Karpas-422 (cell line): ENCODE data around the gene TOMM6.

- PRO-cap, result no peak
- RAMPAGE, long total RNA, result no peak
These were observed 24.8 kb downstream of the NFYA start for GRCh38 chr6:41097349-41098288.

DNA sequence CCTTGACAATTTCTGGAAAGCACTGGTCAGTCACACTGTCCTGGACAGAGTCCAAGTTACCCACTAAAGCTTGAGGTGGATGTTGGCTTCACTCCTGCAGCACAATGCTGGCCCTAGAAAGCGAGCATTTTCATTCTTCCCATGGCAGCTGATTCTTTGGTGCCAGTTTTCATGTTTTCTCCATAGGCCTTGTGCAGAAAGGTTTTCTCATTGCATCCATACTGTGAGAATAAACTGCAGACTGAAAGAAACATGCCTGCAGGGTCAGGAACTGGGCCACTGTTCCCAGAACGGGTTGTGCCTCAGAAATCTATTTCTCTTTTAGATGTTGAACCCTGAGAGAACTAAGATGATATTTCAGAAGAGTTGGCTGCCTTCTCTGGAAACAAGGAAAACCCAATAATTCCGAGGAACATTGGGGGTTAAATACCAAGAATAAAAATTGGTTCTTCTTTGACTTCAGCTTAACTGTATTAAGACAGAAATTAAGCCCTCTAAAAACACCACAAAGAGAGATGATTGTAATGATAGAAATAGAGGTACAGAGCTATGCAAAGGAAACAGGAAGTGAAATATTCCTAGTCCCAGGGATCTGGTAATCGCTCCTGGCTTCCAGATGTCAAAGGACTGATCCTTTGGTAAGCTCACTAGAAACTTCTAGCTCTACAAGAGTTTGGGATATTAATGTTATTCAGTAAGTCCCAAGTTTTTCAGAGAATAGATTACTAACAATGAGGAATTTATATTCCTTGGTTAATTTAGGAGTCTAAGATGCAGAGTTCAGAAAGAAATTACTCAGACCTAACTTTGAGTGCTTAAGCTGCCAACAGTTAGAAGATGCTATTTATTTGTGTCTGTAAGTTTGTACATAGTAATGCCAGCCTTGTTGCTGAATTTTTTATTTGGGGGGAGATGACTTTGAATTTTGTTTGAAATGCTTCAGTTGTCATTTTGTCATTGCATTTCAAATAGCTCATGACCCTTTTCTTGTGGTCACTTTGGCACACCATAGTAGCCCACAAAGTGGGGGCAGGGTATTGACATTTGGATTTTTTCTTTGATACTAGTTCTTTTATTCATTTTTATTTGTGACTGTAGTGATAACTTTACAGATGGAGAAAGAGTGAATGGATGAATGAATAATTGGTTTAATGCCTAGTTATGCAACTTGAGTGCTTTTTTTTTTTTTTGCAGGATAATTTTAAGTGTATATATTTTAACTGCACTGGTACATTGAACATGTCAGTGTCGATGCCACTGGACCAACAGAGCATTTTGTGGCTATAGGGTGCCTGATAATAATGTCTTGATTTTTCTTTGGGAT lies 26.2 kb downstream of the NFYA start:
- PRO-cap, result no peak
- RAMPAGE, long total RNA, result no peak

DNA sequence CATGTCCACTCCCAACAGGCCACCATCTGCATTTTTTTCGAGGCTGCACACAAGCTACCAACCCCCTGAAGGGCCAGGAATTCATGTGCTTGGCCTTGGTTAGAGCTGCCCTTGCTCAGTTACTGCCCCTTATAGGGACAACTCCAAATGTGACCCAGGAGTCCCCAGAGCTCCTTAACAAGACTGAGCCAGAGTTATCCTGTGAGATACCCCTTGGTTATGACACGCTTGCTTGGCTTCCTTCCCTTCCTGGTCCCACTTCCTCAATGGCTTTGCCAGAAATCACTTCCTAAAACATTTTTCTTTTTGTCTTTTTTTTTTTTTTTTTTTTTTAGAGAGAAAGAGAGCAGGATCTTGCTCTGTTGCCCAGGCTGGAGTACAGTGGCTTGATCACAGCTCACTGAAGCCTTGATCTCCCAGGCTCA lies 8.9 kb downstream of the TREM1 start:
- PRO-cap, result no peak
- RAMPAGE, long total RNA, result no peak

DNA sequence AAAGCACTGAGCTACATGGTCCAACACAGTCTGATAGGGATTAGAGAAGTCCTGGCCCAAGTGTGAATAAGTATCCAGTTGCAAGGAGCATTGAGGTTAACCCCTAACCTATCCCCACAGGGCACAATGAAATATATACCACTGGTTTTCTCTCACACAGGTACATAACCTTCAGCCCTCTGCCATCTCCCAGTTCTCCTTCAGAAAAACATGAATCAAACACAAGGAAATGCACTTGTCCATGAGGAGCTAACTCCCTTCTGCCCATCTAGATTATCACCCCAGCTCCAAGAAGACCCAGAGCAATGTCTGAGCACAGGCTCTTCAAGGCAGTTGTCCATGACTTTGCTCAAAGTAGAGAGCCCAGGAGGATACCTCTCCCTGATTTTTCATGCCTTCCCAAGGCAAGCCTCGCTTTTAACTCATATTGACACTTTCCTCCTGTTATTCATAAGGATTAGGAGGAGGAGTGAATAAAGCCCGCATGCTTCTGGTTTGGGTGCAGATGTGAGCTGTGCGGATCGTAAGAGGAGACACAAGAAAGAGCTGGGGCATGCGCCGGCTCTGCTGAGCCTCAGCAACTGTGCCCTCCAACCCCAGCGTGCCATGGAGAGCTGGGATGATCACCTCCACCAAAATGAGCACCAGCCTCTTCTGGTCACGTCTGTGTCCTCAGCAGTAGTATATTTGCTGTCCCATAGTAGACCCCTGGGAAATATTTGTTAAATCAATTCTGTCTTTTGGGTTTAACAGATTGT lies 806 bp downstream of the TREM1 start:
- PRO-cap, result no peak
- RAMPAGE, long total RNA, result no peak

GRCh38 chr6:41371953-41372814 lies 36.8 kb downstream of the NCR2 start:
- PRO-cap, result no peak
- RAMPAGE, long total RNA, result no peak

DNA sequence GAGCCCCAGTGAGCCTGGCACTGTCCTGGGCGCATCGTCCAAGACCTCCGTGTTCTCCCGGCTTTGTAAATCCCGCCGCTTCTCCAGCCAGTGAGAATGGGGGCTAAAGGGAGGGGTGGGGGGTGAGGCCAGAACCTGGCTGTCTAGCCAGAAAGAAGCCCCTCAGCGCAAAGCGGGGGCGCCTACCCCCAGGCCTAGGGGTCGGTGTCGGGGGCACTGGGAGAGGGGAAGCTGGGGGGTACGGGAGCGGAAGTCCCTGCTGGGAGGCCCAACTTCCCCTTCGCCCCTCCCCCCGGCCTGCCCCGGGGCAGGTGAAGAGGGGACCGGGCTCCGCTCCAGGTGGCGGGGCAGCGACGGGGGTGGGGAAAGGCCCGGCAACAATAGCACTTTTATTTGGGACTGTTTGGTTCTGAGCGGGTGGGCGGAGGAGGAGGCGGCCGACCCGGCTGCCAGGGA lies 91.9 kb downstream of the NCR2 start:
- PRO-cap, result no peak
- RAMPAGE, long total RNA, result no peak

GRCh38 chr6:41428639-41429091 lies 93.3 kb downstream of the NCR2 start:
- PRO-cap, result no peak
- RAMPAGE, long total RNA, result no peak

DNA sequence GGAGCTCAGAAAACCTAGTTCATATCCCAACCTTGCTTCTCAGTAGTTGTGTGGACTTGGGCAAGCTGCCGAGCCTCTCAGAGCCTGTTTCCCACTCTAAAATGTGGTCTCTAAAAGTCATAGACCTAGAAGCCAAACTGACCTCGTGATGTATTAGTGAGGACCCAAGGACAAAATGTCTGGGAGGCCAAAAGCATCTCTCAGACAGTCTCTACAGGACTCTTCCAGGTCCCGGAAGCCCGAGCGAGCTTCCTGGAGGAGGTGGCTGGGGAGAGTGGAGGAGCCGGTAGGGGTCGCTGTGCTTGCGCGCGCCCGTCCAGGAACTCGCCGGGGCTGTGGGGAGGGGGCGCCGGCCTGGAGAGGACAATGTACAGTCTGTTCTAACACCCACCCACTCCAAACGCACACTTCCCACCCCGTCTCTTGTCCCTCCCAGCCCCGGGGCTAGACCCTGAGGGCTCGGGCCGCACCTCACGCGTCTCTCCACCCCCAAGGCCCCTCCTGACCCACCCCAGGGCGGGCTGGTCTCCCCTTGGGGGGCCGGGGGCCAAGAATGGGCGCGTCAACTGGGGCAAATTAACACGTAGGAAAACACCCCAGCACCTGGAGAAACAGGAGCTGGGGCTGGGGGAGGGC lies 103.4 kb upstream of the FOXP4 start:
- PRO-cap, result no peak
- RAMPAGE, long total RNA, result no peak

DNA sequence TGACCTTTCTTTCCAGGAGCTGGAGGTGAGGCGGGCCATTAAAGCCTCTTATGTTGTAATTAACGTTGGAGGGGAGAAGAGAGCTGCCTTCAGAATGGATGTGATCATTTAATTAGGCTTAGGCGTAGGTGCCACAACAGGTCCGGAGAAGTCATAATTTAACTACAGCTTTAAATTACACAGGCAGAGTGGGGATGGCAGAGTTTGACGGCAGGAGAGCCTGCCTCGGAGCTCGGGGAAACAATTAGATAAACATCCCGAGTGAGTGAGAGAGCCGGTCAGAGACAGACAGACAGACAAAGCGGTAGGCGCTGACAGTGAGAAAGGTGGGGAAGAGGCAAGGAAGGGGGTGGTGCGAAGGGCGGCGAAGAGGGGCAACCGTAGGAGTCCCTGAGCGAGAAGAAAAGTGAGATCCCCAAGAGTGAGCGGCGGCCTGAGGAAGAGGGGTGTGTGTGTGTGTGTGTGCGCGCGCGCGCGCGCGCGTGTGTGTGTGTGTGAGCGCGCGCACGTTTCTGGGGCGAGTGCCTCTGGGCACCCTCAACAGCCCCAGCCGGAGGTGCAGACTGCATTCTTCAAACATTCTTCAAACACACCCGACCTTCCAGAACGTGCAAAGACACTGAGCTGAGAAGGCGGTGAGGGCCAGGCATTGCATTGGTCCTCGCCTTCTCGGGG lies 76.4 kb upstream of the FOXP4 start:
- PRO-cap, result no peak
- RAMPAGE, long total RNA, result no peak

GRCh38 chr6:41532200-41532527 lies 14.0 kb upstream of the FOXP4 start:
- PRO-cap, result no peak
- RAMPAGE, long total RNA, result no peak

- PRO-cap, result no peak
- RAMPAGE, long total RNA, result no peak
These were observed 45.2 kb downstream of the FOXP4 start for GRCh38 chr6:41591220-41592025.

- PRO-cap, result no peak
- RAMPAGE, long total RNA, result no peak
These were observed 1.4 kb upstream of the MDFI start for GRCh38 chr6:41636798-41637291.

GRCh38 chr6:41638943-41639673 lies 840 bp downstream of the MDFI start:
- PRO-cap, result no peak
- RAMPAGE, long total RNA, result no peak

DNA sequence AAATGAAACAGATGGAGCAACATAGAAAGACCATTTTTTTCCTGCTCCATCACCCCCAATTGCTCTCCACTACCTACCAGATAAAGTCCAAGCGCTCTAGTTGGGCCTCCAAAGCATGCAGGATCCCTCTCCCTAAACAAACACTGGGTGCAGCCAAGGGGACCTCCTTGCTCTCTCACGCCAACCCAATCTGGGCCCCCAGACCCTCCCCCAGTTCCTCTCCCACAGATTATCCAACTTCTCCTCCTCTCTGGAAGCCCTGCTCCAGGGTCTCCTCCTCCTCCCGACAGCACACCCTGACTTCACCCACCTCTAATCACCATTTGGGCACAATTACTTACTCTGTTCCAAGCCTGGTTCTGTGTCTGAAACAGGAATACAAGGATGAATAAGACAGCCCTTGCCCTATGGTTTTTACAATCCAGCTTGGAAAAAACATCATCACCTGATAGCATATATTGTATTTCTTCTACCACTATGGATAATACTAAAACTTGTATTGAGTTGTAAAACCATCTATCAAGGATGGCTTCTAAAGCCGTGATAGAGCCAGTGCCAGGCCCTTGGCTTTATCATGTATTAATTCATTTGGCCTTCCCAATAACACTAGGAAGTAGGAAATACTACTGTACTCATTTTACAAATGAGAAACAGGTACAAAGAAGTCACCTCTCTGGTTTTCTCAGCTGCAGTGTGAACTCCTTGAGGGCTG lies 24.7 kb downstream of the TFEB start:
- PRO-cap, result no peak
- RAMPAGE, long total RNA, result no peak

GRCh38 chr6:41730372-41730867 lies 5.0 kb downstream of the TFEB start:
- PRO-cap, result unidirectional peak, plus-strand start at chr6:41730768
- RAMPAGE, long total RNA, result no peak

GRCh38 chr6:41730868-41731496 lies 4.4 kb downstream of the TFEB start:
- PRO-cap, result no peak
- RAMPAGE, long total RNA, result no peak

DNA sequence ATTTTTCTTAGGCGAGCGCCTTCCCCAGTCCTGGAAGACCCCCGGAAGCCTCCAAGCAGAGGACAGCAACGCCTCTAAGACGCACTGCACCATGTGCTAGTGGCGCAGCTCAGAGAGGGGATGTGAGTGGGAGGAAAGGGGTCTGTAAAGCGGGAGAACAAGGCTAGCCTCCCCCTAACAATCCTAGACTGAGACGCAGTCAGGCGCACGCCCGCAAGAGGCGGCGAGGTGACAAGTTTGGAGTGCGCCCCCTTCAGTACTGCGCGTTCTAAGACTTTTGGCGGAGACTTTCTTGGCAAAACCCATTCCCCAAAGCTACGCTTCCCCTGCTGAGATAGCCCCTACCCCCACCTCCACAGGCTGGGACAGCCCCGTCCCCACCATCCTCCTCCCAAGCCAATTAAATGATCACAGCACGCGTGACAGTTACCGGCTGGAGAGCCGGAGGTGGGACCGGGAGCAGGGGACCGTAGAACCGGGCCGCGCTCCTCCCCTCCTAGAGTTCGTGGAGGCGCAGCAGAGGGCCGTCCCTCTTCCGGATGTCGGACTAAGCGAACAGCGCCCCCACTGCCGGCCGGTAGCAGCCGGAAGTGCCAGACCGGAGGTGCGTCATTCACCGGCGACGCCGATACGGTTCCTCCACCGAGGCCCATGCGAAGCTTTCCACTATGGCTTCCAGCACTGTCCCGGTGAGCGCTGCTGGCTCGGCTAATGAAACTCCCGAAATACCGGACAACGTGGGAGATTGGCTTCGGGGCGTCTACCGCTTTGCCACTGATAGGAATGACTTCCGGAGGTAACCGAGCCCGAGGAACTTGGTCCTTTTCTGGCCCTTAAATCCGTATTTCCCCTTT lies at the start of gene TOMM6:
Gene TOMM6 (plus strand): TSS at position 665 of the 854 bp plus-strand sequence.
- PRO-cap, result bidirectional peak, plus-strand start at position 661 of the sequence, minus-strand start at position 522 of the sequence
- RAMPAGE, long total RNA, result start-site peak on the plus strand centred at position 649 of the sequence, 36 bp wide, 1,232 and 1,478 reads in 2 replicates

GRCh38 chr6:42007534-42008290 lies 42.6 kb upstream of the TAF8 start:
- PRO-cap, result no peak
- RAMPAGE, long total RNA, result no peak

DNA sequence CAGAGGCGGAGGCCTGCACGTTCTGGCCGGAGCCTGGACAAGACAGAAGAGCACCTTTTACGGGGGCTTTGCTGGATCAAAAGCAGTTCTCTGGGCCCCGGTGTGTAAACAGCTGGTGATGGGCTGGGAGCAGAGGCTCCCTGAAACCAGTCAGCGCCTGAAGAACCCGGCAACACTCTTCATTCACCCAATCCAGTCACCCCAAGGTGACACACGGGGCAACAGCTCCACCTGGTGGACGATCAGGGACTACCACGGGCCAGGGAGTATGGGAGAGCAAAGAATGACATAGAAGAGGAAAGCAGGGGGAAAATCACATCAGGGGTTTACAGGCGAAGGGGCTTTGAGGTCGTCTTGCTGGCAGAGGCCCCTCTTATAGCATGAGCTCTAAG lies 6.2 kb upstream of the TAF8 start:
- PRO-cap, result no peak
- RAMPAGE, long total RNA, result no peak

DNA sequence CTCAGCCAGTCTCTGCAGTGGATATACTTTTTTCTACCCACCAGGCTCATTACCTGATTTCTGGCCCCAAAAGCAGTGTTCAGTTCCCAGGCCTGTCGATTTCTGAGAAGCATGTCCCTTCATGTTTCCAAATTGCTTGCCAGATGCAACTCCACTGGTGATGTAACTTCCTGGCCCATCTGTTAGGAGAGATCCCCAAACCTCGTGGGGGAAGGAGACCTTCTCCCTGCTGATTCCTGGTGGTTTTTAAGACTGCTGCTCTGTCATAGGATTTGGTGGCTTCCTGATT lies 31.6 kb upstream of the MRPS10 start:
- PRO-cap, result no peak
- RAMPAGE, long total RNA, result no peak